Subcutaneous preadipocyte (primary cell): Measurements from ENCODE around the genes INMT and MINDY4.

GRCh38 chr7:30331142-30331556 is 46.8 kb downstream of the ZNRF2 start:
- CAGE, long polyA plus RNA = no peak

- CAGE, long polyA plus RNA = no peak
These were observed 84.5 kb downstream of the ZNRF2 start for GRCh38 chr7:30368820-30369312.

GRCh38 chr7:30430298-30430776 is 48.2 kb downstream of the NOD1 start:
- CAGE, long polyA plus RNA = no peak

- CAGE, long polyA plus RNA = no peak
These were observed 13.1 kb downstream of the NOD1 start for GRCh38 chr7:30465434-30465946.

DNA sequence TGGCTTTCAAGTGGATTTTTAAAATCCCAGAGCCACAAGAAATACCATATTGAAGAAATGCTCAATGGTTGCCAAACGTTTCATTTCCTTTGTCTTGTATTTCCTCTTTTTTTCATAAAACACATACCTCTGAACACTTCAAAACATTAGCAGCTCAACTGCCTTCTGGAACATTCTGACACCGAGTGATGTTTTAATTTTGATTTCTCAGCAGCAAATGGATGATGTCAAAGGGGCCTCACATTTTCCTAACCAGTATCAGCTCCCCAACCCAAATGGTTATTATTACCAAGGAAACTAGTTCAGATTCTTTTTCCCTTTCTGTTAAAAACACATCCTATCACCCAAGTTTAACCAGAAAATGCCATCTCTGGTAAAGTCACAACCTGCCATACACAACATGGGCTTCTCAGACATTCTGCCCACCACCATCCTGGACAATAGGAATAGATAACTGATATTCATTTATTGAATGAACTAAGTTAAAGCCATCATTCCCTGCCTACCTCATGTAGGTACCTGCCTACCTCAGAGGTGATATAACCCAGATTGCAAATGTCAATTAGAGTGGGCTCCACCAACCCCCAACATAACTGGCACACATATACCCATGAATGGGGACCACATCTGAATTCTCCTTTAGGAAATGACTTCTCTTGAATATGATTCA is 10.3 kb downstream of the NOD1 start:
- CAGE, long polyA plus RNA = no peak

DNA sequence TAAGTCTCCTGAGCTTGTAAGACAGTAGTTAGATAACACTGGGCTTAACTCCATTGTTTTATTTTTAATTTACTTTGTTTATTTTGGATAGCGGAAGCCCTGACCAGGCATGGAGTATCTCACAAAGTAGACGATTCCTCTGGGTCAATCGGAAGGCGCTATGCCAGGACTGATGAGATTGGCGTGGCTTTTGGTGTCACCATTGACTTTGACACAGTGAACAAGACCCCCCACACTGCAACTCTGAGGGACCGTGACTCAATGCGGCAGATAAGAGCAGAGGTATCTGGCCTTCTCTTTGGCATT is 37.4 kb downstream of the GARS1 start:
- CAGE, long polyA plus RNA = no peak

GRCh38 chr7:30751848-30752360 is at the start of gene INMT:
Gene INMT, plus strand, starts transcription at chr7:30752135.
- CAGE, long polyA plus RNA = no peak

DNA sequence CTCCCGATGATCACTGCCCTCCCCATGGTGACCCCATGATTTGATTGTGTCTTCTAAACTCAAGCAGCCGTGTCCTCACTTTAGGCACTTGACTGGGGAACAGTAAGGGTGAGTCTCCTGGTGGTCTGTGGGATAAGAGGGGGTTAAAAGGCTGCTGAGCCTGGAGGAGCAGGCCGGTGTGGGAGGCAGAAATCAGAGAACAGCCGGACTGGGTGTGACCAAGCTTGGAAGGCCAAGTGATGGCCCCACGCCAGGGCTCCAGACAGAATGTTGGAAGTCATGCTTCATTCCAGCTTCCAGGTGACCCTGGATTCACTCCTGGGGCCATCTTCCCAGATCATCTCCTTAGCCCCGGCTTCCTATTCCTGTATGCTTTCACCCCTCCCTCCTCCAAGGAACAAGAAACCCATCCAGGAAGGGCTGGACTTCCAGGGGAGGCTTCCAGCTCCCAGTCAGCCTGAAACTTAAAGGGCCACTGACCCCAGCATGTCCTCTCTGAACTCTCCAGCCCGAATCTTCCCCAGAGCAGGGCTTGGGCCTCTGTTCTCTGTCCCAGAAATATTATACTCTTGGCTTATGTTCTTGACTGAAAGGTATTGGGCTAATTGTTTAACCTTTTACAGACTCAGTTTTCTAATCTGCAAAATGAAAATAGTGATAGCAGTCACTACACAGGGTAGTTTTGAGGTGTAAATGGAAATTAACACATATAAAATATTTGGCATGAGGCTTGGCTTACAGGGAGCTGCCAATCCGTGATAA is 1.1 kb downstream of the INMT start:
- CAGE, long polyA plus RNA = no peak

DNA sequence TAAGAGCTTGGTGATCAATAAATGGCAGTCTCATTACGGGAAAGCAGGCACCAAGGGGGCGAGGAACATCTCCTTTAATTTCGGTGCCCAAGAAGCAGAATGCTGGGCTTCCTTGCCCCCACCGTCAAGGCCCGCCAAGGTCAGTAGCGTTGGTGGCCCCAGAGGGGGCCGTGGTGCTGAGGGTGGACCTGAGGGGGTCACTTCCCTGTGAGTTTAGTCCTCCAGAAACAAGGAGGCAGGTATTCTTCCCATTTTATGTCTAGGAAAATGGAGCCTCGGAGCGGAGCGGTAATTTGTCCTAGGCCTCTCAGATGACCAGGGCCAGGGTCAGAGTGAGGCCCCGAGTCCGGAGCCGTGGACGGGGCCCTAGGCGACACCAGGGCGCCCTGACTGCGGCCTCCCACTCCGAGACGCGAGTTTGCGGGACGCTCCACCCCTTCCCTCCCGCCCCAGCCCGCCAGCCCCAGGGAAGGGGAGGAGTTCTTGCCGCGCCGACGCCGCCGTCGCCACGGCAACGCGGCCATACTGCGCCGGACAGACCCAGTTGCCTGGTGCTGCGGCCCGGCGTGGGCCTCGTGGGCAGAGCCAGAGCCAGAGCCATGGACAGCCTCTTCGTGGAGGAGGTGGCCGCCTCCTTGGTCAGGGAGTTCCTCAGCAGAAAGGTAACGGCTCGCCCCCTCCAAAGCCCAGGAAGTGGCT is at the start of gene MINDY4:
MINDY4 (plus strand) TSS at position 523 of the 699 bp plus-strand sequence.
- CAGE, long polyA plus RNA = no peak

GRCh38 chr7:30851687-30852606 is 59.7 kb upstream of the AQP1 start:
- CAGE, long polyA plus RNA = no peak

DNA sequence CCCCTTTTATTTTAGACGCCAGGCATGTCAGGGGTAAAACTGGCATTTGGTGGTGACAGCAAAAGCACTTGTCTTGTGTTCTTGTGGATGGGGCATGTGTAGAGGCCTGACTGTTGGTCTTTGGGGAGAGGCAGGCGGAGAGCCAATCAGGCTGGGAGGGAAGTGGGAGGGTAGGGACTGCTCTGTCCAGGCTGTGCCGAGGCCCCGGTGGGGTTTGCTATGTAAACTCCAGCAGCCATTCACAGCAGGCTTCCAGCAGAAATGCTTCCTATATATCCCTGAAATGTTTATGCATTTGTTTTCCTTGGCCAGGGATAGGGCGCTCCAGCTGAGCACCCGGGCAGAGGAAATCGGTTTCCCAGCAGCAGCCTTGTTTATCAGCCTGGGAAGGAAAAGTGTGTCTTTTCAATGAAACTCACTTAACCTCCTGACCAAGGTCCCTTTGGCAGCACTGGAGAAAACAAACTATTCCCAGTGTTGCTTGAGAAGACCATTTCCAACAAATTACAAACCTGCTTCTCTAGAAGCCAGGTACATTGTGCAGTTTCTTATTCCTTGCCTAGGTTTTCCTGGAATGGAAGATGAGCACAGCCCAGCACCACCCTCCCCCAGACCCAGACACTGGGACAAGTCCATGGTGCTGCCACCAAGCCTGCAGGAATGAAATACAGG is 18.2 kb upstream of the AQP1 start:
- CAGE, long polyA plus RNA = no peak

GRCh38 chr7:31823035-31823668 is 136.1 kb downstream of the PPP1R17 start:
- CAGE, long polyA plus RNA = no peak

DNA sequence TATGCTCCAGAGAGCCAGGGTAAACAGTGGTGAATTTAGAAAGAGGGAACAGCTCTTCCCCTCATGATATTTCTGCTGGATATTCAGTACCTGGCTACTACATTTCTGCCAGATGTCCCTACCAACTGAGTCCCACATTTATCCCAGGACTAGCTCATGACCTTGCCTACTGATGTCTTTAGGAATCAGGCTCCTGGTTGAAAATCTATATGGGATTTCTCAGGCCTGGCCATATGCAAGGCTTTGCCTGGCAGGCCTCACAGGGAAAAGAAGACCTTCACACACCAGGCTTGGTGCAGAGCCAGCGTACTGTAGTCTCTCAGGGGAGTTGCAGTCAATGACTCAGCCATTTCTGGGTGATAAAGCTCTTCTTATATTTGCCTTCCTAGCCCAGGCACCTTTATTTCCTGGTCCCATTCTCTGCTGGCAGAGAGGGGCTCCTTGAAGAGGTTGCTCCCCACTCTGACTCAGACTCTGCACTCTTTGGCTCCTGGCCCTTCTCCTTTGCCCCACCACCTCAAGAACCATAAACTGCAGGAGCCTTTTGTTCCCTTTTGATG is 173.8 kb downstream of the AVL9 start:
- CAGE, long polyA plus RNA = no peak

DNA sequence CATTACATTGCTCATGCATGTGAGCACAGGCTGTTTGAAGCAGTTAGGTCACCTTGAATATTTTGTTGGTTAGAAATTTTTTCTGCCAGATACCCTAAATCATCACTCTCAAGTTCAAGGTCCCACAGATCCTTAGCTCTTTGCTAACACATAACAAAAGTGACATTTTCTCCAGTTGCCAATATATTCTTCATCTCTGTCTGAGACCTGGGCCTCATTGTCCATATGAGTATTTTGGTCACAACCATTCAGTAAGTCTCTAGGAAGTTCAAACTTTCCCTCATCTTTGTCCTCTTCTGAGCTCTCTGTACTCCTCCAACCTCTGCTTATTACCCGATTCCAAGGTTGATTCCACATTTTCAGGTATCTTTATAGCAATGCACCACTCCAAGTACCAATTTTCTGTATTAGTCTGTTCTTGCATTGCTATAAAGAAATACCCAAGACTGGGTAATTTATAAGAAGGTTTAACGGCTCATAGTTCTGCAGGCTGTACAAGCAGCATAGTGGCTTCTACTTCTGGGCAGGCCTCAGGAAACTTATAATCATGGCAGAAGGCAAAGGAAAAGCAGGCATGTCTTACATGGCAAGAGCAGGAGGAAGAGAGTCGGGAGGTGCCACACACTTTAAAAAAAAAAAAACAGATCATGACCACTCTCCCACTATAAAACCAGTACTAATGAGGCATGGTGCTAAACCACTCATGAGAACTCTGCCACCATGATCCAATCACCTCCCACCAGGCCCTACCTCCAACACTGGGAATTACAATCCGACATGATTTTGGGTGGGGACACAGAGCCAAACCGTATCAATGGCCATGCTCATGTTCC is 25.5 kb downstream of the KBTBD2 start:
- CAGE, long polyA plus RNA = no peak

DNA sequence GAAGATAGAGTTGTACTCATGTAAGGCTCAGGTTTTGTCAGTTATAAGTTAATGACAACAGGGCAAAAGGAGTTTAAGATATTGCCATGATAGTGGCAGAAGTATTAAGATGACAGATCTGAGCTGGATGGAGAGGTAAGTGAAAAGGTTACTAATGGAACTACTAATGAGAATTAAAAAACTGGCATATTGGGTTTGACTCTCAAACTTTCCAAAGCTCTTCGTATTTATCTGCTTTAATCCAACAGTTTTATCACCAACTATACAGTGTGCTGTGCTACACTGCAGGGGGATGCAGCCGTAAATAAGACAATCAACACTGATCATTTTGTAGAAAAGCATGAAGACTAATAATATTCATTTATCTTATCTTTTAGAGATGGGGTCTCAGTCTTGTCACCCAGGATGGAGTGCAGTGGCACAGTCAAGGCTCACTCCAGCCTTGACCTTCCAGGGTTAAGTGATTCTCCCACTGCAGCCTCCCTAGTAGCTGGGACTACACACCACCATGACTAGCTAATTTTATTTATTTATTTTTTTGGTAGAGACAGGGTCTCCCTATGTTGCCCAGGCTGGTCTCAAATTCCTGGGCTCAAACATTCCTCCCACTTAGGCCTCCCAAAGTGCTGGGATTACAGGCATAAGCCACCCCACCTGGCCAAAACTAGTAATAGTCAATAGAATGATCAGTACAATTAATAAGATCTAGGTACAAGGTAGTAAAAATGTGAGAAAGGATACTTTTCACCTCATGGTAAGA is 24.5 kb downstream of the KBTBD2 start:
- CAGE, long polyA plus RNA = no peak

GRCh38 chr7:32889844-32890405 is 1.6 kb downstream of the KBTBD2 start:
- CAGE, long polyA plus RNA = no peak

DNA sequence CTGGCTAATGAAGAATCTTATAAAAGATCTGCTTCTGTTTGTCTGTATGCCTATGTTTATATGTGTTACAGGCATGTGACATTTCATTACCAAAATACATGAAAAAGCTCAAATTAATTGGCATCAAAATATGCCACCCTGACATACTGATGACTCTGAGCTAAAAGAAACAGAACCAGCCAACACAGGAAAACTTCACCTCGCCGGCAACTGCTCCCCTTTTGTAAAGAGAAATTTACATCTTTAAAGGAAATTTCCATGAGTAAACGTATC is 15.8 kb upstream of the FKBP9 start:
- CAGE, long polyA plus RNA = no peak

DNA sequence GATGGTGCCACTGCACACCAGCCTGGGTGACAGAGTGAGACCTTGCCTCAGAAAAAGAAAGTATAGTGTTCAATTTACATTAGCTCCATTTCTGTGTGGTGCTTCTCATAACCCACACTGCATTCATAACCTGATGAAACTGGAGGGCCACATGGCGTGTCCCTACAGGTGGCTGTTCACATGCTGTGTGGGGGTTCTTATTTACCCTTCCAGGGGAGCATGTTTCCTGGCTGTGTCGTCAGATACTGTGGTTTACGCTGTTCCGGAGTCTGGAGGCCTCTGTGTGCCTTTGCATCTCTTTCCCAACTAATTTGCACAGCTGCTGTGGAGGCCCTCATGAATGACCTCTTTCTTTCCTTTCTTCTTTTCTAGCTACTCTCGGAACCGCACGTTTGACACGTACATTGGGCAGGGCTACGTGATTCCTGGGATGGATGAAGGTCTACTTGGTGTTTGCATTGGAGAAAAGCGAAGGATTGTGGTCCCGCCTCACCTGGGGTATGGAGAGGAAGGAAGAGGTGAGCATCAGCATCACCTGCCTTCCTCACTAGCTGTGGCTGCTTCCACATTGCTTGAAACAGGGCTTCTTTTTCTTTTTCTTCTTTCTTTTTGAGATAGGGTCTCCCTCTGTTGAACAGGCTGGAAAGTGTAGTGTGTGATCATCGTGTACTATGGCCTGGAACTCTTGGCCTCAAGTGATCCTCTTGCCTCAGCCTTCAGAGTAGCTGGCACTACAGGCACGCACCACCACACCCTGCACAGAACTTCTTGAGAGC is 31.1 kb downstream of the FKBP9 start:
- CAGE, long polyA plus RNA = no peak

- CAGE, long polyA plus RNA = no peak
These were observed 14.1 kb downstream of the RP9 start for GRCh38 chr7:33095004-33095604.

DNA sequence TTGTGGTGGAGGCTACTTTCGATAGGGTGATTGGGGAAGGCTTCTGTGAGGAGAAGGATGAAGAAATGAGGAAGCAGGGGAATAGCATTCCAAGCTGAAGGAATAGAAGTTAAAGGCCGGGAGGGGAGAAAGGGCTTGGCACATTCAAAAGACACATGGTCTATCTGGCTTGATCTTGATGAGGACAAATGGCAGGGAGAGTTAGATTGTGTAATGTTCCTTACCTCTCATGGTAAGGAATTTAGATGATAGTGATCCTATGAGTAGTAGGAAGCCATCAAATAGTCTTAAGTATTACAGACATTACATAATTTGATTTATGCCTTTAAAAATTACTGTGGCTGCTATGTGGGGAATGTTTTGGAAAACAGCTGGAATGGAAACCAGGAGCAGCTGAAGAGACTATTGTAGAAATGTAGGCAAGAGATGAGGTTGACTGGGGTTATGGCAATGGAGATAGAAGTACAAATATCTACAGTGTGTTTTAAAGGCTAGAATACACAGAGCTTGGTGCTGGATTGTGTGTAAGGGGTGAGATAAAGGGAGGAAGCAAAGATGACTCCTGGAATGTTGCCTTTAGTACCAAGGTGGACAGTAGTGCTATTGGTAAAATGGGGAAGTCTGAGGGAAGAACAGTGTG is 351.3 kb upstream of the BMPER start:
- CAGE, long polyA plus RNA = no peak